ENCODE measurements around the gene TSHZ2.

GRCh38 chr20:50577700-50578578 lies 67.8 kb downstream of the PTPN1 start:
- PRO-cap, 2 experiments, result no peak in any of the 2 experiments

DNA sequence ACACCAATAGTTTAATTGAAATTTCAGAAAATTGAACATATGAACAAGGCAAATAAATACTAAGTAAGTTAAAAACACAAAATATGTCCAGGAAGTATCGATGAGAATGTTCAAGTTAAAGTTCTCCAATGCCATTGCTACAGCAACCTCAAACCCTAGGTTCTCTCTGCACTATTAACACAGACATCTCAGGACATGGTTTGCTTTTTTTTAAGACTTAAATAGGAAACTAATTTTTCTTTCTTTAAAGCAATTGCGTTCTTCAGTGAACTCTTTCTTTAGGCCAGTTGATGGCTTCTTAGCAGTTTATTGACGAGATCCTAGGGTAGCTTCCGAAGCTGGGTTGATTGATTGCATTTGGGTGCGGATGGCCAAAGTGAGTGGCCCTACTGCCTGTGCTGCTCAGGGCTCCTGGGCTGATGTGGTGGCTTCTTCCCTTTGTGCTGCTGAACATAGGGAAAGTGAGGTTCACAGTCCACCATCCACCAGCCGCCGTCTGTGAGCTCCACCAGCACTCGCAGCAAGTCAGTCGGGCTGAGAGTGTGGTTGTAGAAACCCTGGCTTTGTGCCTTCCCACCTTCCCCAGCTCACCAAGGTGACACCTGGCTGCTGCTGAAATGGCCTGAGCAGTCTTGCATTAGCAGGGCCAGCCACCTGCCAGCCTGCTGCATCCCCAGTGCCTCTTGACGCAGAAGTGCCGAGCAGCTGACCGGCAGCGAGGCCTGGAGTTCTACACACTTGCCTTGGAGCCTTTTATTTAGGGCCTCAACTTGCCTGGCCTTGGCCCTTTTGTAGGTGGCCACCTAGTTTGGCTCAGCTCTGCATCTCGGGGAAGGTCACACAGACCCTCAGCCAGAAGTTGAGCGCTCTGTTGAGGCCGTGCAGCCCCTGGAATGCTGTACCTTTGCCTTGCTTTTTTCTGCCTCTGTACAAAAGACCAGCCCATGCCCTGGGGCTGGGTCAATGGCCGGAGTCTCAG lies 76.2 kb downstream of the PTPN1 start:
- PRO-cap, 2 experiments, result no peak in any of the 2 experiments

DNA sequence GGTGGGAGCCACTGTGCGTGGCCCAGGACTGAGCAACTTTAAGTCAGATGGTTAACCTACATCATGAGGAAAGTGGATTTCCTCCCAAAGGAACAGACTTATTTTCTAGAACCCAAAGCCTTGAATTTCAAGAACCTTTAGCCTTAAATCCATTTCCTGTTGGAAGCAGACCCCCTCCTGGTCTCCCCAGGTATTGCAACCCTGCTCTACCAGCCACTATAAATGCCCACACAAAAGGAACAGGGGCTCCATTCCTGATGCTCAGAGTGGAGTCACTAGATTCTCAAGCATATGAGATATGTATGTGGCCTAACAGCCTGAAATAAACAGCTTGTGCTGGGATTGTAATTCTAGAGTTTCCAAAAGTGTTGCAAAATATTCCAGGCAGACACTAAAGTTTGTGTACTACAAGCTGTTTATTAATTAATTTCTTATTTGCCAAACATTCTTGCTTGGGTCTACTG lies 44.9 kb downstream of the RIPOR3 start:
- PRO-cap, 2 experiments, result no peak in any of the 2 experiments

- PRO-cap, 2 experiments, result peak in 2 of 2 experiments; most common plus-strand start chr20:50680713 (in 1); most common minus-strand start chr20:50680551 (in 1)
Observed at GRCh38 chr20:50680119-50681002, 11.0 kb downstream of the RIPOR3 start.

DNA sequence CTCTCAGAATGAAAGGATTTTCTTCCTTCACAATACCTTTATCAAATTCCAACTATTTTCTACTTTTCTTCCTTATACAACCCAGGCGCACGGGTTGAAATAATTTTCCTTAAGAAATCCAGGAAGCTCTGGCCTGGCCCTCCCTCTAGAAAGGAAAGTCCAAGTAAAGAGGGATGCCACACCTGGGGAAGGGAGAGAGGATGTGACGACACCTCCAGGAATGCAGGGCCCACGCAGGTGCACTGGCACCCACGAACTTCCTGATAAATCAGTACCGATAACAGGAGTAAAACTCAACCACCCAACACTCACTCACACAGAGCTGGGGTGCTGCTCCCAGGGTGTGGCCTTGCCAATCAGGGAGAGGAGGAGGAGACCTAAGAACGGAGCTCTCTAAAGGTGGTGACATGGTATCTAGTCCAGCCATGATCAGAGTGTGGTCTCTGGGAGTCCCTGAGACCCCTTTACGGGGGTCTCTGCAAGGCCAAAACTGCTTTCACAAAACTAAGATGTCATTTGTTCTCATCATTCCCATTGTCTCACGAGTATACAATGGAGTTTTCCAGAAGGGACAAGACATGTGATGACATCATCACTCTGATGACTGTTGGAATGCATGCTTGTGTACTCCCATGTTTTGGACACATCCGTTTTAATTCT lies 2.3 kb upstream of the PARD6B start:
- PRO-cap, 2 experiments, result no peak in any of the 2 experiments

GRCh38 chr20:50730106-50730827 lies 1.1 kb upstream of the PARD6B start:
- PRO-cap, 2 experiments, result no peak in any of the 2 experiments

DNA sequence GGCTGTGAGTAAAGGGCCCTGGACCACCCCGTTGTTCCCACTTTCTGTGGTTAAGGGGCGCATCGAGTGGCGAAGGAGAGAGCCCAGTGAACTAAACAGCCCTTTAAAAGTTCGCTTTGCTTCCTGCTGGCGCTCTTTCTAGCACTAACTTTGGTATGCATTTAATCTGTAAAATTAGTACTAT lies 723 bp downstream of the PARD6B start:
- PRO-cap, 2 experiments, result no peak in any of the 2 experiments

- PRO-cap, 2 experiments, result no peak in any of the 2 experiments
Observed at GRCh38 chr20:50737269-50737920, 6.0 kb downstream of the PARD6B start.

DNA sequence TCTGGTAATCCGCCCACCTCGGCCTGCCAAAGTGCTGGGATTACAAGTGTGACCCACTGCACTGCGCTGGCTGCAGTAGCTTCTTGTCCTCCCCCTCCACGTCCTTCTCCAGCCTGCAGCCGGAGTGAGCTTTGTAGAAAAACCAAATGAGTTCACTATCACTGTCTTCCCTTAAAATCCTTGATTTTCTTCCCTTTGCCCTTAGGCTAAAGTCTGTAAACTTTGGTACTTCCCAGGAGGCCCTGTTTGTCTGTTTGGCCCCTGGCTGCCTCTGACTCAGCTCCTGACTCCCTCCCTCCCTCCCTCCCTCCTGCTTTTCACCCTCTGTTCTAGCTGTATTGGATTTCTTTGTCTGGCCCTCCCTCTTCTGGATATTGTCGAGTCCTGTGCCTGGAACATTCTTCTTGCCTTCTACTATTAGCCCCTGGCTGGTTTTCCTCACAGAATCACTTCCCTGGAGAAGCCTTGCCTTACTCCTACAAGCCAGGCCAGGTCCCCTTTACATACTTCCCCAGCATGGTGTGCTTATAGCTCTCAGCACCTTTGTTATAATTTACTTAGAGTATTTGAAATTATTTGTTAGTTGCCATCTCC lies 13.1 kb downstream of the PARD6B start:
- PRO-cap, 2 experiments, result peak in 1 of 2 experiments; most common plus-strand start position 374 of the sequence (in 1); most common minus-strand start position 273 of the sequence (in 1)

GRCh38 chr20:50761352-50762389 lies 30.3 kb downstream of the PARD6B start:
- PRO-cap, 2 experiments, result no peak in any of the 2 experiments

DNA sequence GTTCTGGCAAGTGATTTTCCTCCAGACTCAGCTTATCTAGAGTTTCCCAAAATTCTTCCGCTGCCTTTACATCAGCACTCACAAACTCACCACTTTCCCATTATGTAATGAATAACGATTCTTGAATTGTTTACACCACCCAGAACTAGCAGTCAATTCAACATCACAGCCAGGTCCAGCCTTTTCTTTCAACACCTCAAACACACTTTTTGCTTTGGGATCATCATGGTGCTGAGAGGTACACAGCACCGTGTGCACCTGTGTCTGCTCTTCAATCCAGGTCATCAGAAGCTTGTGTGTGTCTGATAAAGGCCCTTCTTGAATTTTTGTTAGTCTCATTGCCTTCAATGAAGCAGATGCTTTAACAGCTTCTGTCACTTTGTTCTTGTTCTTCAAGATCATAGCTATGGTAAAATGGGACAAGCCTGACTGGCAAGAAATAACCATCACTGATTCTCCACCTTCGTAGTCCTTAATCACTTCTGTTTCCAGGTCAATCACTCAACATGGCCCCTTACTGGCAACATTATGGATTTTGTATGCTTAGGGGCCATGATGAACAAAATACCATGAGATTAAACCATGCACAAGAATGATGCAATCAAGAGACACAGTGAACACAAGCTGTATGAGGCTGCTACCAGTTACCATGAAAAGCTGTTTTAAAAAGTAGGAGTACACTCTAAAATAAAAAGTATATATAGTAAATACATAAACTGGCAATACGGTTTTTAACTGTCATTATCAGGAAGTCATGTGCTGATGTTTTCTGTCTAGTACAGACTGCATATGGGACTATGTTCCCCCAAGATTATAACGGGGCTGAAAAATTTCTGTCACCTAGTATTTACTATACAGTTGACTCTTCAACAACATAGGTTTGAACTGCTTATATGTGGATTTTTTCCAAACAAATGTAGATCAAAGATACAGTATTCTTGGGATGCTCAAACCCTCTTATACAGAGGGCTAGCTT lies 32.8 kb downstream of the ADNP start:
- PRO-cap, 2 experiments, result no peak in any of the 2 experiments

GRCh38 chr20:51107873-51108305 lies 85.0 kb upstream of the KCNG1 start:
- PRO-cap, 2 experiments, result no peak in any of the 2 experiments

GRCh38 chr20:51400228-51400909 lies 142.2 kb downstream of the NFATC2 start:
- PRO-cap, 2 experiments, result no peak in any of the 2 experiments

DNA sequence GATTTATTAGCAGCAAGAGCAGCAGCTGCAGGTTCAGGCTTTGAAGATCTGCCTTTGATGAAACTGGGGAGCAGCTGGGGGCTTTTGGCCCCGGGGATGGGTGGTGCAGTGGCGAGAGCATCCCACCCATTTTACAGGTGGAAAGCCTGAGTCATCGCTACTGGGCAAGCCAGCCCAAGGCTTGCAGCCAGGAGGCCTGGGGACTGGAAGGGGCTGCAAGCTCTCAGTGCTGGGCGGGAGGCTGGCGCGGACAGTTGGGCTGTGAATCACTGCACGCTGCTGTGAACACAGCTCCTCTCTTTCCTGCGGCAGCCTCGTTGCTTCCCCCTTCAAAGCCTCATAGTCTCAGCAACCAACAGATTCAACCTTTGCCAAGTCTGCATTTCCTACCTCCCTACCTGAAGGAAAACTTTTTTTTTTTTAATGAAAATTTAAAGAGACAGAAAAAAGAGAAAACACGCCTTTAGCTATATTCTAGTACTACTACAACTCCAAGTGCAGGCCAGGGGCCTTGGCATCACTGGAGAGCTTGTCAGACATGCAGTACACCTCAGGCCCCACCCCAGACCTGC lies 85.3 kb downstream of the NFATC2 start:
- PRO-cap, 2 experiments, result no peak in any of the 2 experiments

DNA sequence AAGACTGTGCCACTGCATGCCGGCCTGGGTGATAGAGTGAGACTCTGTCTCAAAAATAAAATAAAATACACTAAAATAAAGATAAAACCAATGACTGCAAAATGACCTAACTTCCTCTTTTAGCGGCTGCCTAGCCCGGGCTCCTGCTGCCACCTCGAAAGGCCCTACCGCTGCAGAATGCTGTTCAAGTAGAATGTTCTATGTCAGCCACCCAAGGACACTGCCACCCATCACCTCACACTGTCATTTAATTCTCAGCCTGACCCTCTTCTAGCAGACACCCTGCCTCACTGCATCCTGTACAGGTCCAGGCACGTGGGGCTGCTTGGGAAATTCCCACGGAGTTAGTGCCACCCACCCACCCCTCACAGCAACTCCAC lies 17.4 kb downstream of the NFATC2 start:
- PRO-cap, 2 experiments, result no peak in any of the 2 experiments

- PRO-cap, 2 experiments, result no peak in any of the 2 experiments
Observed at GRCh38 chr20:51560515-51561114, 18.1 kb upstream of the NFATC2 start.

DNA sequence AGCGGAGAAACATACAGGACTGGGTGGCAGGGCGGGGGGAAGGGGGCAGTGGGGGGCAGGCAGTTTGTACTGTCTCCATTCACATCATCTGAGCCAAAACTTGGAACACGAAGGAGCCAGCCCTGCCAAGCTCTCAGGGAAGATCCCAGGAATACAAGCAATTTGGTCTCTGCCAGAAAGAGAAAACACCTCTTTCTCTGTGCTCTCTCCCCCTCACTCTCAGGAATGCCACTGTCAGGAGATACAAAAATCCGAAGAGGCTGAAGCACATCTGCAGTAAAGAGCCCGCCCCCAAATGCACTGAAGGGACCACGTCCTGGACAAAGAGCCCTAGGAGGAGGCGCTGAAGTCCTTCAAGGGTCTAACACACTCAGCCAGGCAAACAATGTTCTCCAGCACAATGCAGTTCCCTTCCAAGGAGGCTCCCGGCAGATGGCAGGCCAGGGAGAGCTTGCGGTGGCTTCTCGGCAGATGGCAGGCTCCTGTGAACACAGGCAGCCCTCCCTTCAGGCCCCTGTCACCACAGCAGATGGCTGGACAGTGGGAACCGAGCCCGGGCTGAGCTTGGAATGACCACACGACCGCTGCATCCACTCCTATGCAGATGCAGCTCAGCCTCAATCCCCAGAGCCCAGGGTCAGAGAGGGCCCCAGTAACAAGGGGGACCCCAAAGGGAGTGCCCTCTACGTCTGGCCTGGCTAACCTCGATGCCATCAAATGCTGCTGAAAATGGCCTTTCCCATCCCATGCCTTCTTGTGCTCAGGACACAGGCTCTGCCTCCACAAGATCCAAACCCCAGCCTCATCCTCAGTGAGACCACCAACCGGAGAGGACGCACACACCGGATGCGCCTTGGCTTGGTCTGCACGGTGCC lies 89.9 kb downstream of the ATP9A start:
- PRO-cap, 2 experiments, result no peak in any of the 2 experiments

DNA sequence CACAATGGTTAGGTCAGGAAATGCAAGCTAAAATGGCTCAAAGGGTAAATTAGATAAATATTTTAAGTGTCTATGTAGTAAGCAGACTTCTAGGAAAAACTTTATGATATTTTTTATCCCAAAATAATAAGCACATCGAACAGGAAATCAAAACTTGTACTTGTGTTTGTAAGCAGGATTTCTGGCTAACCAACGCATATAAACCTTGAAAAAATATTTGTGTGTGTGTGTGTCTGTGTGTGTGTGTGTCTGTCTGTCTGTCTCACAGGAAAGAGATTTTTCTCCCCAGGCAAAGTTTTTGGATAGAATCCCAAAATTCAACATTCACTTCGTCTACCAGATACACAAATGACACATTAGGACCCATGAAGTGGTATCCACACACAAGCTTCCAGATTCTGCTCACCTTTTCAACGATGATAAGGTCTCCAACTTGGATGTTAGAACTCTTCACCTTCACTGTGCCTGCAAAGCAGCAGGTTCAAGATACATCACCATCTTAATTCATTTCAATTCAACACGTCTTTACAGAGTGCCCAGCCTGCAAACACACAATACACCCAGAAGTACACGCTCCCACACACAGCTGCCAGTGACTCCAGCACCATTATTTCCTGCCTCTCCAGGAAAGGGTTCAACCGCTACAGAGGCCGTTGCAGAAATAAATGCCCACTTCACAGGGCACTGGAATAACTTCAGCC lies 71.0 kb downstream of the ATP9A start:
- PRO-cap, 2 experiments, result no peak in any of the 2 experiments

DNA sequence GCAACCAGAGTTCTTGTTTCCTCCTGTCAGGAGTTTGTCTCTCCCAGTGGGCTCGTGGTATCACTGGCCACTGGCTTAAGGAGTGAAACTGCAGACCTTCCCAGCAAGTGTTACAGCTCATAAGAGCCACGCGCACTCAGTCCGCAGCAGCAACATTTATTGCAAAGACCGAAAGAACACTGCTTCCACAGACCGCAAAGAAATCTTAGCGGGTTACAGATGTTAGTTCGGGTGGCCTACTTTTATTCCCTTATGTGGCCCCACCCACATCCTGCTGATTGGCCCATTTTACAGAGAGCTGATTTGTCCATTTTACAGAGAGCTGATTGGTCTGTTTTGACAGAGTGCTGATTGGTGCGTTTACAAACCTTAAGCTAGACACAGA lies 244.5 kb upstream of the TSHZ2 start:
- PRO-cap, 2 experiments, result no peak in any of the 2 experiments

- PRO-cap, 2 experiments, result peak in 2 of 2 experiments; most common minus-strand start chr20:52972283 (in 2)
Observed at GRCh38 chr20:52971866-52972540, at the start of gene TSHZ2. Gene TSHZ2 (plus strand): TSS chr20:52972358.